ENCODE results near the gene HSBP1L1.

- RRBS, result no CpG with 5 or more reads among the region's 25 CpGs
Observed at GRCh38 chr18:79383597-79384561, 11.9 kb upstream of the NFATC1 start.

DNA sequence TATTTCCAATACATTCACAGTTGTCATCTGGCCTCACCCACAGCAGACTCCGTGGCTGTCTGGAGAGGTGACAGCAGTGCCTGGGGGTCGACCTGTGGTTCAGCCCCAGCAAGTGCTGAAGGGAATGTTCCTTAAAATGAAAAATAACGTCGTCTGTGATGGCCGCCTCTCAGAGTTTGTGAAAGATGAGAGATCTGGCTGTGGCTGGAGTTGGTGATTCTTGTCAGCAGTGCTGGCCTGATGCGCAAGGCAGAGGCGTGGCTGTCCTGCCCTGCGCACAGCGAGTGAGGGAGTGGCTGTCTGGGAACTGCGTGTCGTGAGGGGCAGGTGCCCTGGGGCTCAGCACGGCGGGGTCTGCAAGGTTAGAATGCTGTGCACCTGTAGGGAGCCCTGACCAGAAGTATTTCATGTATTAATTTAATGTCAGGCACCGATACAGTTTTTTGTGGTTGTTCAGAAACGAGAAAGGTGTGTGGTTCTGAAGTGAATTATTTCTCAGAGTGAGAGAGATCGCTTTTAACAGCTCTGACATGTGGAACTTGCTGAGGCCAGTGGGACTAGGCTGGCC, 8.8 kb downstream of the NFATC1 start:
- RRBS, result no CpG with 5 or more reads among the region's 16 CpGs

GRCh38 chr18:79451057-79451920, 55.6 kb downstream of the NFATC1 start:
- RRBS, result 97% methylated on average over 9 of the region's 52 CpGs

DNA sequence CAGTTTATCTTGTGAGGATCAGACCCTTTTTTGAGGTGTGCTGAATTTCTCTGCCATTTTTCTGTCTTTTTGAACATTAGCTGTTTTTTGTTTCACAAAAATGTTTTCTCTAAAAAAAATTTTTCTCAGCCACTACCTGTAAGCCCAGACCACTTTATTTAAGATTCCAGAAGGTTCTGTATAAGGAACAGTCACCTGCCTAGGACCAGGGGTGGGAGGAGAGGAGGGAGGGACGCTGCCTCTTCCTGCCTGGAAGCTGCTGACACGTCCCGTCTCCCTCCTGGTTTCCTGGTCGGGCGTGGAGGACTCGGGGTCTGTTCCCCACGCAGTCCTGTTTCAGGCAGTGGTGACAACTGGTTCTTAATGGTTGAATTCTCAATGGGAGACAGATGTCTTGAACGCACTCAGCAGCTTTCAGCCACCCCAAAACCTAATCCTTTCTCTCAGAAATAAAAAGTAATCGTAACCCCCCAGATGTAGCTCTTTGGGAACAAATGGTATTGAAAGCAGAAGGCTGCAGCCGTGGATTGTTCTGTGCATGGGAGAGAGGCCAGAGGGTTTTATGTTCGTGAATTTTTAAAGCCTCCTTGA, 50.6 kb downstream of the CTDP1 start:
- RRBS, result no CpG with 5 or more reads among the region's 11 CpGs

DNA sequence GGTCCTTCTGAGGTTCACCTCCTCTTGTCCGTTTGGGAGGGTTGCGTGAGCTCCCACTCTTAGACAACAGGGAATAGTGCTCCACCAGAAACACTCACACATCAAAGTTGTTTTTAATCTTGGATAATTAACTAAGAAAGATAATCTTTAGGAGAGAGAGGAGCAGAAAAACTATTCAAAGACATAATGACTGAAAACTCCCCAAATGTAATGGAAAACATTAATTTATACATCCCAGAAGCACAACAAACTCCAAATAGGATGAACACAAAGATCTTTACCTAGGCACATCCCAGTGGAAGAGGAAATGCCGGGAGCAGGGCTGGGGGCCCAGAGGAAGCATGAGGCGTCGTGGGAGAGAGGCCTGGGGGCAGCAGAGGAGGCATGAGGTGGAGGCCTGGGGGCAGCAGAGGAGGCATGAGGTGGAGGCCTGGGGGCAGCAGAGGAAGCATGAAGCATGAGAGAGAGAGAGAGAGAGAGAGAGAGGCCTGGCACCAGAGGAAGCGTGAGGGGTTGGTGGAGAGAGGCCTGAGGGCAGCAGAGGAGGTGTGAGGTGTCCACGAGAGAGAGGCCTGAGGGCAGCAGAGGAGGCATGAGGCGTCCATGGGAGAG, 55.9 kb upstream of the KCNG2 start:
- RRBS, result no CpG with 5 or more reads among the region's 8 CpGs

- RRBS, result 13% methylated on average over 48 of the region's 76 CpGs
Observed at GRCh38 chr18:79787927-79788426, 9.8 kb upstream of the KCNG2 start.

DNA sequence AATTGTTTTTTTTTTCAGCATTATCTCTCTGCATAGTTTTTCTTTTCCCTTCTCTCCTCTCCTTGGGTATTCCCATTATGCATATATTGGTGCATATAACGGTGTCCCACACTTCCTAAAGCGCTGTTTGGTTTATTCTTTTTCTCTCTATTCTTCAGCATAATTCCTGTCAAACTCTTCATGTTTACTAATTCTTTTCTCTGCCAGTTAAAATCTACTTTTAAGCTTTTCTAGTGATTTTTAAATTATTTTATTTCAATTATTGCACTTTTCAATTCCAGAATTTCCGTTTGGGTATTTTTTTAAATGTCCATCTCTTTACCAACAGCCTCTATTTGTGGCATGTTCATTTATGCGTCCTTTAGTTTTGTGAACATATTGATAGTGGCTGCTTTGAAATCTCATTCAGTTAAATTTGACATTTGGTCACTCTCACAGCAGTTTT, 54.3 kb downstream of the SLC66A2 start:
- RRBS, result no CpG with 5 or more reads among the region's 4 CpGs

DNA sequence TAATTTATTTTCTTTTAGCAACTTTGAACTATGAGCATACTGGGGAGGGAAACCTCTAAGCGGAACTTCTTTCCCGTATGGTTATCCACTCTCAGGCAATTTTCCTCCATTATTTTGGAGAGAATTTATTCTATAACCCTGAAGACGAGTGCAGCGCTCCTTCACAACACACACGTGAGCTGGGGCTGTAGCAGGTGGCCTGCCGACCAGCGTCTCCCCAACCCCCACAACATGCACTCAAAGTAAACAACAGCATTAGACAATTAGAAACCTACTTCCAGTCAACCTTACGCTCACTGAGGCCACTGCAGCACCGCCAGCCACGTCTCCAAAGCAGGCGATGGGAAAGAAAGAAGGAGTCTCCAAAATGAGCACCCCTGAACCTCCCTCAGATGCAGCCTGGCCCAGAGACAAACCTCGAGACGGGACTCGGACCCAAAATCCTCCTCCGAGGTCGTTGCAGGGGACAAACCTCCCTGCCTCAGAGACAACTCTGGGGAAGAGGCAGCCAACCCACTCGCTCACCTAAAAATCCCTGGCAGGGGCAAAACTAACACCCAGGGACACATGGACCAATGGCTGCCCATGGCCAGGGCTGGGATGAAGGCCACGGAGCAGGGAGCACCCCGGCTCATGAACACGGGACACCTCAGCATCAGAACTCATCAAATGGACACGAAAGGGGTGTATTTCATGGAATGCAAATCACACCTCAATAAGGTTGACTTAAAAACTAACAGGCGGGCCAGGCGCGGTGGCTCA, 2.6 kb downstream of the SLC66A2 start:
- RRBS, result no CpG with 5 or more reads among the region's 24 CpGs

DNA sequence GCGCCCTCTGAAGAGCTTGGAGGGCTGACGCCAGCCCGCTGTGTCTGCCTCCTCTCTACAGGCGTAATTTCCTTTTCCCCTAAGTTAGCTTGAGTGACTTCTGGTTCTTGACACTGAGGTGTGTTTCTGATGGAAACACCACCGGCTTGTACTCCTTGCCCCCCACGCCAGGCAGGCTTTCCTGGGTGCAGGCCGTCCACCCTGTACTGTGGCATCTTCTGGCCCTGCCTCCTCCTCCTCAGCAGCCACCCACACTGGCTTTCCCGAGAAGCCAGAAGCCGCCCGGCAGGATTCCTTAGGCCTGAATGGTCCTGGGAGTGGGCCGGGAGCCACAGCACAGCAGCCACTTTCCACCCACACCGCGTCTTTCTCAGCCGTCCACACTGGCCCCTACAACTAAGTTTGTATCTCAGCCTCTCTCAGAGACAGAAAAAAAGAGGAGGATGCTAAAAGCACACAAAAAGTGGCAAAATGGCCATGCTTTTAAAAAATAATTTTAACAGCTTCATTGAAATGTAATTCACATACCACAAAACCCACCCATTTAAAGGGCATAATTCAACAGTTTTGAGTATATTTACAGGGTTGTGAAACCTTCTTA, 2.1 kb upstream of the HSBP1L1 start:
- RRBS, result no CpG with 5 or more reads among the region's 14 CpGs

DNA sequence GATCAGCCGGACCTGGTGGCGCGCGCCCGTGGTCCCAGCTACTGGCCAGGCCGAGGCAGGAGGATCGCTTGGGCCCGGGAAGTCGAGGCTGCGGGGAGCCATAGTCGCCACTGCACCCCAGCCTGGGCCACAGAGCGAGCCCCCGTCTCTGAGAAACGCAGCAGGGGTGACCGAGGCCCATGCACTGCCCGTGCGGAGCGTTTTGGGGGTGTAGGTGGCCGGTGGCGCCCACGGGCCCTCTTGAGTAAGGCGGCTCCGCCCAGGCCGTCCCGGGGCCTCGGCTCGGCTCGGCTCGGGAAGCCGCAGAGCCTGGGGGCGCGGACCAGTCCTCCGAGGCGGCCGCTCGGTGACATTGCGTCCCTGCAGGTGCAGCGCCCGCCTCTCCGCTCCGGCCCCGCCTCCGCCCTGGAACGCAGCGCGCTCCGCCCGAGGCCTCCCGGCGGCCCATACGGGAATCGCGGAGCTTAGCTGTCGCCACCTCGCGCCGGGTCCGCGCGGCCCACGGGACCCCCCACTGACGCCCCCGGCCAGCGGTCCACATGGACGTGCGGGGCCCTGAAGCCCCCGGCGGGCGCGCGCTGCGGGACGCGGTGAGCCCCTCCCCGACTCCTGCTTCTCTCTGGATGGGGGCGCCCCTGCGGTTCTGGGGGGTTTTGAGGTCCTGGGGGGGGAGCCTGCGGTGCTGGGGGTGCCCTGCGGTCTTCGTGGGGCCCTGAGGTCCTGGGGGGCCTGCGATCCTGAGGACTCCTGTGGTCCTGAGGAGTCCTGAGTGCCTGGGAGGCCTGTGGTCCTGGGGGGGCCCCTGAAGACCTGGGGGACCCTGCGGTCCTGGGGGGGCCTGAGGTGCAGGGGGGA, at the start of gene HSBP1L1:
HSBP1L1 (plus strand) TSS at position 447 of the 855 bp plus-strand sequence.
- RRBS, result 3% methylated on average over 34 of the region's 82 CpGs

GRCh38 chr18:79977380-79977953, 10.9 kb downstream of the TXNL4A start:
- RRBS, result no CpG with 5 or more reads among the region's 4 CpGs

DNA sequence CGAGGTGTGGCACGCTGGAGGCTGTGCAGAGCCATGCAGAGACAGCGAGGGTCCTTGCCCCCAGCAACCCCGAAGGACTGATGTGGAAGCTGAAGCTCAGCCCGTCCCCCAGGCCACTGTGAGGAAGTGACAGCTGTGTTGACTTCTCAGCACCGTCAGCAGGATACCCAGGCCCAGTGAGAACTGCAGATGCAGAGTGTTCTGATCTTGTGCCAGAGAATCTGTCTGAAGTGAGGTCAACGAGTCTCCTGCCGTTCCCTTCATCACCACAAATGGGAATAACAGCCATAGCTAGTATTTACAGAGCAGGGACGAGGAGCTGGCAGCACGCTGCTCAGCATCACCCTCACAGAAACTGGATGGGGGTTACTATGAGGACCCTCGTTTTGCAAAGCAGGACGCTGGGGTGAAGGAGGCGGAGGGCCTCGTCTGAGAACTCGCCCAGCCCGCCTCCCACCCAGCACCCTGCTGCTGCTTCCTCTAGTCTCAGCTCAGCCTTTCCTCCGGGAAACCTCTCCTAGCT, 45.9 kb downstream of the PARD6G start:
- RRBS, result no CpG with 5 or more reads among the region's 17 CpGs